Mammary epithelial cell (primary cell): ENCODE measurements around the gene CAPN8.

GRCh38 chr1:221965837-221966392, 224.0 kb upstream of the DUSP10 start:
- CAGE, long polyA plus RNA = no peak
- RRBS = no CpG with 5 or more reads among the region's 8 CpGs

DNA sequence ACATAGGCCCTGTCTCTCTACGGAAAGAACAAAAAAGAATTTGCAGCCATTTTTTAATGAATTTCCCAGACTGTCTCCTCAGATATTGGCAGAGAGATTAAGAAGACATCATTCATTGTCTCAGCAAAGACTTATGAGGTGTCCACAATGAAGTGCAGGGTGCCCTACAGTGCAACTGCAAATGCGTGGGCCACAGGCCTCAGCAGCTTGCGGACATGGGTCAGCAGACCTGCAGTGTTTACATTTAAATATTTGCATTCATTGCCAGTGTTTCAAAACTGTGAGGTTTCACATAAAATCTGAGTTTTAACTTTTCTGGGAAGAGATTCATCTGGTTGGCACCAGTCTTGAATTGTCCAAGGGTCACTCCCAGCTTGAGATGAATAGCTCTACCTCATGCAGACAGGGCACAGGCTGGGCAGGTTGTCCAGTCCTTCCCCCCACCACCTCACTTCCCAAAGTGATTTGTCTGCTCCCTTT, 286.8 kb upstream of the DUSP10 start:
- CAGE, long polyA plus RNA = no peak
- RRBS = no CpG with 5 or more reads among the region's 3 CpGs

- CAGE, long polyA plus RNA = no peak
- RRBS = no CpG with 5 or more reads among the region's 1 CpG
Observed at GRCh38 chr1:222898077-222898603, 83.3 kb downstream of the DISP1 start.

DNA sequence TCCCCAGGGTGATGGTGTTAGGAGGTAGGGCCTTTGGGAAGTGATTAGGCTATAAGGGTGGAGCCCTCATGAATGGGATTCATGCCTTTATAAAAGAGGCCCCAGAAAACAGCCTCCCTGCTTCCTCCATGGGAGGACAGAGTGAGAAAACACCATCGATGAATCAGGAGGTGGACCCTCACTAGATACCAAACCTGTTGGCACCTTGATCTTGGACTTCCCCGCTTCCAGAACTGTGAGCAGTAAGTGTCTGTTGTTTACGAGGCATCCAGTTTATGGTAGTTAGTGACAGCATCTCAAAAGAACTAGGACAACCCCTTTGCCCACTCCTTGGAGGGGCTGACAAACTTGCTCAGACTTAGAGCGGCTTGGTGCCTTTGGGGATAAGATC, 33.7 kb upstream of the TLR5 start:
- CAGE, long polyA plus RNA = no peak
- RRBS = no CpG with 5 or more reads among the region's 4 CpGs

DNA sequence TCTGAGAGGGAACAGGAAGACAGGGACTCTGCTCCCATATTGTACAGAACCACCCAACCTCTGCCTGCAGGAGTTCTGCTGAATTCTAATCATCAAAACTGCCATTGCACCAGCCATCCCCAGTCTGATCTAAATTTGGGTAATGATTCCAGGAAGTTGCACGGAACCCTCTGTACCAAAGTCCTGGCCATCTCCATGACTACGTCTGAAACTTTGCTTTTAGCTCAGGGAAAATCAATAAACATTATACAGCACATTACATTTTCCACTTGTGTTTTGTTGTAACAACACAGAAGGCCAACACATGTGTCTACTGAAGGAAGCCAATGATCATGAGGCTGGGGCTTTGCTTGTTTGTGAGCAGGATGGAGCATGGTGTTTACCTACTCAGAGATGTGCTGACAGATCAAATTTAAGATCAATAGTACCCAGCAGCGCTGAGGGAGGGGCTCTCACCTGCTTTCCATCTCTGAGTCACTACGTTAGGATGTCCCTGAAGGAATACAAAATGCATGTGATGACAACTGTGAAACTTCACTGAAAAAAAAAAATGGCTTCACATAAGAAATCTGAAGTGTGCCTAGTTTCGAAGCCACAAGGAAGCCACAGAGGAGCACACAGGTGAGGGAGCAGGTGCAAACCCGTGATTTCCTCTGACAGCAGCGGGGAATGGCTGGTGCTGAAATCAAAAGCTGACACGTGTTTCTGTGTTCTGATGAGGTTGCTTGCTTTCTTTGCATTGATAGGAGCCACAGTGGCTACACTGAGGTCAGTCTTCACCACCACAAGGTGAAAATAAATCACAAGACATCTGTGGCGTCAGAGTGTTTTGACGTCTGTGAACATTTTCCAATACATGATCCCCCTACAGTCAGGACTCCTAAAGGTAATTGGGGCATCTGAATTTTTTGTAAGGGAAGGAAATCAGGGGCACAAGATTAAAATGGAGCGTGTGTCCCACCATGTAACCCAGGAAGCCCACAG, 105.6 kb upstream of the TLR5 start:
- CAGE, long polyA plus RNA = no peak
- RRBS = no CpG with 5 or more reads among the region's 11 CpGs

- CAGE, long polyA plus RNA = no peak
- RRBS = no CpG with 5 or more reads among the region's 8 CpGs
Observed at GRCh38 chr1:223665233-223666059, at the start of gene CAPN8. CAPN8 (minus strand) TSS chr1:223665701.

DNA sequence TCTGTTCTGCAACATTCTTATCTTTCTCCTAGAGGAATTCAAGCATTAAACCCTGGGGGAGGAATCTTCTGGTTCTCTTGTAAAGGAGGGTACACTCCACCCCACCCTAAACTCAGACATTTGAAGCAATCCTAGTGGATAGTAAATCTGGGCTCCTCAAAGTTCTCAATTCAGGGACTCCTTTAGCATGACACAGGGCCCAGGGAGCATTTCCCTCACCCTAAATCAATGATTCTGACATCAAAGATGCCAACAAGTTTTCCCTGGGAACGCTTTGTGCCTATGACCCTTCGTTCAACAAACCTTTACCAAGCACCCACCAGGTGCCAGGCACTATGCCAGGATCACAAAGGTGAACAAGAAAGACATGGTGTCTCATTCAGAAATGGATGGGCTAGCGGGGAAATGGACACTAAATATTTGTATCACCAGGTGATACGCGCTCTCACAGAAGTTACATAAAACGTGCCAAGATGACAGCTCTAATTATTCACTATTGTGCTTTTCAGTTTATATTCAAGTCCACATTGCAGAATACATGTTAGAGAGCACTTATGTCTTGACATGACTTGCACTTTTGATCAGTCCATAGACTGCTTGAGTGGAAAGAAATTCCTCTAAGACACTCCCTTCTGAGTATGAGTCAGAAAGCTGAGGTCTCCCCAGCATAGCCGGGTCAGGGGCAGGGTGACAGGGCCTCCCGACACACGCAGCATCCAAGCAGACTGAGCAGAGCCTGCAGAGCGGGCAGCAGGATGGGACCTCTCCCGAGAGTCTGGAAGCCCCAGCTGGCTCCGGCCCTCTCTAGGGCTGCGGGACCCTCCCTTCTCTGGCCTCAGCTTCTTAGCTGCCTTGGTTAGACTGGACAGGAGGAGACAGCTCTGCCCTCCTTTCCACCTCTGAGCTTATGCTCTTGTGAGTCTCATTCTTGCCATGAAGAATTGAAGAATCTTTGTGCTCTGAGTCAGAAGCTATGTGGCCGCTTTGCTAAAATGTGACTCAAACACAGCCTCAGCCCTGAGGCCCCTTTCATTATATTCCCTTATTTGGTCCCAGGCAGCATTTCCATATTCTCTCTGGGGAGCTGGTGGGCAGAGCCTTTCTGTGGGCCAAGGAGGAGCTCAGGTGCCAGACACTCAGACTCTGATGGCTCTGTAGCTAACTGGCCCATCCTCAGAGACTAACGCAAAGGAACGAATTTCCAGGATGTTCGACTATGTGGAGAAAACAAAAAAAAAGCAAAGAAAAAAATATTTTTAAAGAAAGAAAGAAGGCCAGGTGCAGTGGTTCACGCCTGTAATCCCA, 11.4 kb upstream of the CAPN2 start:
- CAGE, long polyA plus RNA = no peak
- RRBS = no CpG with 5 or more reads among the region's 18 CpGs

DNA sequence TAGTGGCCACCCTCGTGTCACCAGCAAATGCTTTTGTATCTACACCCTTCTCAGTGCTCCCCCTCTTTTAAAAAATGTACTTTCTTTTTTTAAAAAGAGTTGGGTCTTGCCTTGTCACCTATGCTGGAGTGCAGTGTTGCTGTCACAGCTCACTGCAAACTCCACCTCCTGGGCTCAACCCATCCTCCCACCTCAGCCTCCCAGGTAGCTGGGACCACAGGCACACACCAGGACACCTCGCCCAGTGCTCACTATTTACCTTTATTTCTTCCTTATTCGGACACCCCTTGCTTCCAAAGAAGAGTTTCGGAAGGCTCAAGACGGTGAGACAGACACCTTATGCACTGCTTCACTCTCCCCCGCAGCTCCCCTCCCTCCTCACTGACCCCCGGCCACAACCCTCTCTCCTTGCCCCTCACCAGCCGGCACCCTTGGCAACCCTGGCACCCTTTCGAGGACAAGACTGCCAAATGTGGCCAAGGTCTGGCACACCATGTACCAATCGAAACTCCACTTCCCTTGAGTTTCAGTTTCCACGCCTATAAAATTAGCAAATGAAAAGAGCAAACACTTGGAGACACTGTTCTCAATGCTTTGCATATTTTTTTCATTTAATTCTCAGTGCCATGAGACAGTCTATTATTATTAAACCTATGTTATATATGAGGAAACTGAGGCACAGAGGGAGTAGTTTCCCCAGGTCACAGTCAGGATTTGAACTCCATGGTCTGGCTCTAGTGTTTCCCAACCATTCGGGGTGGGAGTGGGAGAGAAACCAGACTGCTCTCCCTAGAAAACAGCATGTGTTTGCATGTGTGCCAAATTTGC, 22.1 kb downstream of the CAPN2 start:
- CAGE, long polyA plus RNA = no peak
- RRBS = no CpG with 5 or more reads among the region's 12 CpGs

DNA sequence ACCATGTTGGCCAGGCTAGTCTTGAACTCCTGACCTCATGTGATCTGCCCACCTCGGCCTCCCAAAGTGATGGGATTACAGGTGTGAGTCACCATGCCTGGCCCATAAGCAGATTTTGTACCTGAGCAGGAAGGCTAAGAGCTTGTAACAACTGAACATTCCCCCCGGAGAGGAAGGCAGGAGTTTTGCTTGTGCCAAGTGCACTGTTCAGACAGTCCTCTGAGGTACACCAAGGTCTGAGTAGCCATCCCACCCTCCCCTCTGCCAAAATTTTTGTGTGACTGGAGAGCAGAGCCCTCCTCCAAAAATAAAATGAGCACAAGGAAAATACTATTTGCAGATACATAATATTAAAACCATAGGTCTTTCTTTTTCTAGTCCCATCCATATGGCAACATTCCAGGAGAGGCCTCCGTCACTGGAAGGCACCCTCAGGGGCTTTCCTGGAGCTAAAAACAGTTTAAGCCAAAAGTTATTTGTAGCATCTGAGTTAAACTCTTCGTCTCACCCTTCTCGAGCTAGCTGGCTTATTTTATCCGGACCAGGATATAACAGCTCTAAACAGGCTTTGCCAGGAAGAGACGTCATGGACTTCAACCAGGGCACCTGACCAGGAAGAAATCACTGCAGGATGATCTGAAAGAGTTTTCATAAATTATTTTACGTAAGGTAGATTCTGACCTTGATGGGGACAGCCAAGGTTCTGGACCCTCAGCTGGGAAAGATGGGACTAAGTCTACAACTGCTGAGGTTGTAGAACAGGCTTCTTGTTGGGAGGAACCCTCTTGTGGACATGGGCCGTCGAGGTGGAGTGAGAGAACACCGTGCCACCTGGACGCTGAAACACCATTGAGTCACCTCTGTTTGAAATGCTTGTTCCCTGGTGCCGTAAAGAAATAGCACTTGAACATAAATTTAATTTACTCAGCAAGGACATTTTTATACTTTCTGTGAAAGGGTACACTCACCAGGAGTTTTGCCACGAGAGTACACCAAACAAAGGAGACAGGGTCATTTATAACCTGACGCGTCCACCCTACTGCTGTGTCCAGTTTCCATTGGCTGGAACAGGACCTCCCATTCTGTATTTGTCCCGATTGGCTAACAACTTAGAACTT, 27.4 kb downstream of the CAPN2 start:
- CAGE, long polyA plus RNA = no peak
- RRBS = no CpG with 5 or more reads among the region's 17 CpGs

DNA sequence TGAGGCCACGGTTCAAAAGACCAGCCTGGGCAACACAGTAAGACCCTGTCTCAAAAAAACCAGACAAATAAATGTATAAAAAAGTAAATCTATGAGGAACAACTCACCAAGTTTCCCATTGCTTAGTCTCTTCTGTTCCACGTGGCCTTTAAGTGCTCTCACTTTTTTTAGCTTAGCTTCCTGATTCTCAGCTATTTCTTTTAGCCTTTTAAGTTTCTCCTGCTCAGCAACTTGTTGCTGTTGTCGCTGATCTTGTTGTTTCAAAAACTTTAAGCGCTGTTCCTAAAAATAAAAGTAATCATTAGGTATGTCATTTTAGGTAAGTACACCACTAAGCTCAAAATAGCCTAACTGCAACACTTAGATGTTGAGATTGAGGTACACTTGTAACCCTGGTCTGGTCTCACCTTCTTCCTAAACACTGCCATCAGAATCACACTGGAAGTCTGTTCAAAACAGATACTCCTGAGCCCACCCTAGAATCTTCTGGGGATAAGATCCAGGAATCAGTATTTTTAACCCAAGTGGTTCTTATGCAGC, 41.6 kb downstream of the TP53BP2 start:
- CAGE, long polyA plus RNA = no peak
- RRBS = no CpG with 5 or more reads among the region's 4 CpGs

DNA sequence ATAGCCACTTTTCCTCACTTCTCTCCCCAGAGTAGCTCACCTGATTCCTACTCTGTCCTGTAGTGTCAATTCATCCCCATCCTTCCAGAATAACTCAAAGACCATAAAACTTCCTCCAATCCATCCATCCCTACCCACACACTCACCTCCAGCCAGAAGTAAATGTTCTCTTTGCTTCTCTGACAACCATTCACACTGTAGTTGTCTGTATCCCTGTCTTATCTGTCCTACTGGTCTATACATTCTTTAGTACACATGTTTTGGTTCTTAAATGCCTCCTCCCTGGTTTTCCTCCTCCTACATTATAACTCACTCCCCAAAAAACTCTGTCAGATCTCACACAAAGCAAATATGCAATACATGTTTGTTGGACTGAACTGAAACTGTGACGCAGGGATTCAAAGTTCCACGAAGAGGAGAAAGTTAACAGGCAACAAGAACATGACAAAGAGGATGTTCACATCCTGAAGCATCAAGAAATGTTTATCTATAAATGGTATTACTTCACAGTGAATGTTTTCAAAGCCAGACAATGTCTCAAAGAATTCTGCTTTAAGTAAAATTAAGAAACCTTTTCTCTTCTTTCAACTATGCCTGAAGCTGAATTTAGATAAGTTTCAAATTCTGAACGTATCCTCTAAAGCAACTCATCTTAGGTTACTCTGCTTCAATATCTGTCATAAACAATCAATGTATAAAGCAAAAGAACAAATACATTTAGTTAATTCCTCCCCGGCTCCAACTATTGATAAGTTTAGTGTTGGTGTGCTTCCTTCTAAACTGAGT, 10.9 kb downstream of the TP53BP2 start:
- CAGE, long polyA plus RNA = no peak
- RRBS = no CpG with 5 or more reads among the region's 4 CpGs

- CAGE, long polyA plus RNA = no peak
- RRBS = no CpG with 5 or more reads among the region's 1 CpG
Observed at GRCh38 chr1:223836509-223836896, 9.2 kb downstream of the TP53BP2 start.

- CAGE, long polyA plus RNA = no peak
- RRBS = no CpG with 5 or more reads among the region's 12 CpGs
Observed at GRCh38 chr1:224014960-224015625, 98.8 kb upstream of the FBXO28 start.

DNA sequence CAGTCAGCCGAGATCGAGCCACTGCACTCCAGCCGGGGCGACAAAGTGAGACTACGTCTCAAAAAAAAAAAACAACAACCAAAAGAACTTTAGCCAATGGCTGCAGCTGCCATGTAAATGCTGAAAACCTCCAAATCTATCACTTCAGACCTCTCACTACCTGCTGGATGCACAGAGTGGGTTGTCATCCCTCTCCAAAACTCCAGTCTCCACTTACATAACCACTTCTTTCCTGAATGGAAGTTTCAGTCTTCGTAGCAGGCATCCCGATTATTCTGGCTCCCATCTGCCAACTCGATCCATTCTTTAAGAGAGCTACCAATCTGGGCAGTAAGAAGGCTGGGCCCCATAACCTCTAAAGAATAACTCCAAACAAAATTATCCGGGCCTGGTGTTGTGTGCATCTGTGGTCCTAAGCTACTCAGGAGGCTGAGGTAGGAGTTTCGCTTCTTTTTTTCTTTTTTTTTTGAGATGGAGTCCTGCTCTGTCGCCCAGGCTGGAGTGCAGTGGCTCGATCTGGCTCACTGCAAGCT, 12.1 kb downstream of the DEGS1 start:
- CAGE, long polyA plus RNA = no peak
- RRBS = no CpG with 5 or more reads among the region's 12 CpGs

- CAGE, long polyA plus RNA = no peak
- RRBS = no CpG with 5 or more reads among the region's 2 CpGs
Observed at GRCh38 chr1:224262481-224262883, 67.5 kb downstream of the NVL start.

DNA sequence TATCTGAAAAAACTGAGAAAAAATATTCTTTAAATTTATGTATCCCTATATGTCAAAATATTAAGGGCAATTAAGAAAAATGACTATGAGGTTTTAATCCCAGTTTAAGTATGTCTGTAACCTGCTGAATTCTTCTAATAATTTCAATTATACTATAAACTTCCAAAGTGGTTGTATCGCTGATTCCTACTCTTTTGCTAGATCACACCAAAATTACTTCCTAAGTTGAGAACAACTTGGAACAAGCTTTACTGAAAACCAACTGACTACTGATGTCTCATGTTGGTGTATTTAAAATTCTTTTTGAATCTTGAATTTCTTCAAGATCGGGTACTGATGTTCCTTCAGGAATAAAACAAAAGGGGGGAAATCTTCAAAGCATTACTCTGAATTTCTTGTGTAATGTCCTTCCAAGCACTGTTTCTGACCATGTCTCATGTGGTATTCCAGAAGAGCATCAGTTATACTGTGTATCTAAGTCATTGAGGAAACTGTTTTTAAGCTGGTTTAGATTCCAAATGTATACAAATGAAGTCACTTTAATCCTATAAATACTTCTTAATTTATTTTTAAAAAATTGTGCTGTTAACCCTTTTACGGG, 32.0 kb downstream of the CNIH4 start:
- CAGE, long polyA plus RNA = no peak
- RRBS = no CpG with 5 or more reads among the region's 3 CpGs

DNA sequence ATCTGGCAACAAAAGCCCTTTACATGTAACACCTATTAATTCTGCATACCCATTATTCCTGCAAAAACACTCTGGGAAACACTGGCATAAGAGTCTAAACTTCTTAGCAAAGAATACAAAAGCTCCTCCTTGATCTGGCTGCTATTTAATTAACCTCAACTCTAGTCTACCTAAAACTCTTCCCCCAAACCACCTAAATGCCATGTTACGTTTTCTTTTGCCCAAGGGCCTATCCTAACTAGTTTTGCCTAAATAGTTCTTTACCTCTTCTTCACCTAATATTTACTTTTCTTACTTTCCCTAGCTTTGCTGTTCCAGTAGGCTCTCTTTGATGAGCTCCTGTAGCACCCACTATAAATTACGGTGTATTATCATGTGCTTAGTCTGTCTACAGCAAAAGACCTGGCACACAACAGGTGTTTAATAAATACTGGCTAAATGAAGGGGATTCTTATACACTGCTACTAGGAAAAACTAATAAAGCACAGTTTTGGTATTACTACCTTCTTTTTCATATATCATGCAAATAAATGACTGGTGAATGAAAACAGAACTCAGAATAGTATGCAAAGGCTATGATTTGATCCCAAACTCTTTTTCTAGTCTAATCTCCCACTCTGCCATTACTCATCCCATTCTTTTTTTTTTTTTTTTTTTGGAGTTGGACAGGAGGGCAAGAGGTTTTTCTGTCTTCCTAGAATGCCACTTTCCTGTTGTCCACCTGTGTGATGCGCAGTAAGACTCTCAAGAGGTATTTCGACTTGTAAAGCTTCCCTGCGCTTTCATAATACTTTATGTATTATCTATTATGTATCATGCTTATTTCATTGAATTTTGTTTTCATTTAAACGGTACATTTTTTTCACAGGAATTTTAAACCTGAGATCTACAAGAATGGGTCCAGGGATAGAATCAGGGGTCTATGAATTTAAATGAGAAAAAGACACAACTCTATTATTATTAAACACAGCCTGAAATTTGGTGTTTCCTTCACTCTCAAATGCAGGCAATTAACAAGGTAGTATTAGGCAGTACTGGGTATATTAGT, 26.3 kb downstream of the WDR26 start:
- CAGE, long polyA plus RNA = no peak
- RRBS = no CpG with 5 or more reads among the region's 6 CpGs

GRCh38 chr1:224422463-224422862, 12.1 kb downstream of the WDR26 start:
- CAGE, long polyA plus RNA = no peak
- RRBS = no CpG with 5 or more reads among the region's 4 CpGs

DNA sequence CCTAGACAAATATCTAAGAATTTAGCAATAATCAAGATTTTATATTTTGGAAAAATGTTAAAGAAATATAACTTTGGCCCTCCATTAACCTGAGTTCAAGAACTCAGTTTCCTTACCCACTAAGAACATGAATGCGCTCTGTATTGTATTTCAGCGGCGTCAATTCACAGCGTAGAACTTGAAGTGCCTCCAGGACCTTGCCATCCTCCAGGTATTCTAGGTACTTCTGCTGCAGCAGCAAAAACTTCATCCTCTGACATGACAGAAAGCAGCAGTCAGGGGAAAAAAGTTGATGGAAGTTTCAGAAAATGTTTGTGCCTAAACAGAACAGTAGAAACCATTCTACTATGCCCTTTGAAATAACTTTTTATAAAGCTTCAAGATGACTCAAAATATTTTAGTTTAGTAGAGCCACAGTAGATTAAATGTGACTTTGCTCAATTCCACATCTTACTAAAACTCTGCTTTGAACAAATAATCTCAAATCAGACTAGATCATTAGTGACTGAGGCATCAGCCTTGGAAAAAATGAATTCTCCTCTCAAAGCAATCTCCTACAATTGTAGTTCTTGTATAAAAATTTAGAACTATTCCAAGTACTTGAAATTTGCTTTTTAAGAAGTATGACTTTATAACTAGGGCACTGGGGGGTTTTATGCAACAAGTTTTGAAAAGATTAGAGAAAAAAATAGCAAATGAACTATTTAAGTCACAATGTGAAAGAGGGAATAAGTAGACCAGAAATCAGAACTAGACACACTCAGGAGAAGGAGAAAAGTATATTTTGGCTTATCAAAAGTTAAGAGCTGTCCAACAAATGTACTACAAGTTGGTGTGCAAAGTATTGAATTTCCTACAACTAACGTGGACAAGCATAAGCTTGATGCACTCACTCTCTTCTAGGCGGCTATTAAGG, 9.9 kb downstream of the WDR26 start:
- CAGE, long polyA plus RNA = no peak
- RRBS = no CpG with 5 or more reads among the region's 6 CpGs

- CAGE, long polyA plus RNA = no peak
- RRBS = 3% methylated on average over 3 of the region's 12 CpGs
Observed at GRCh38 chr1:224434462-224434628, 252 bp downstream of the WDR26 start.